ENCODE data around the gene PKN2.

- RRBS, 2 experiments, result no CpG with 5 or more reads among the region's 3 CpGs
Measured at GRCh38 chr1:85274798-85275578, 1.4 kb downstream of the BCL10 start.

GRCh38 chr1:85320032-85320277 lies 43.5 kb upstream of the BCL10 start:
- RRBS, 2 experiments, result no CpG with 5 or more reads among the region's 4 CpGs

GRCh38 chr1:85320278-85321295 lies 44.2 kb upstream of the BCL10 start:
- RRBS, 2 experiments, result no CpG with 5 or more reads among the region's 4 CpGs

DNA sequence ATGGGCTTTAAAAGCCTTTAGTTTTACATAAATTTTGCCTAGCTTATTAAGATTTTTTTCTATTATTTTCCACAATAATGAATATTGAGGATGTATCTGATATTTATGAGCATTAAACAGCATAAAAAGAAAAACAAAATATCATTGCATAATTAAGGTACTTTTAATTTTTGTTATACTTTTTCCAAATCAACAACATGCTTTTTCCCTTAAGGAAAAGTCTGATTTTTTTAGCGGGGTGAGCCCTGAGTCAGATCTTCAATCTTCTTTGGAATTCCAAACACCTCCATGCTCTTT lies 24.9 kb downstream of the DDAH1 start:
- RRBS, 2 experiments, result no CpG with 5 or more reads among the region's 1 CpG

DNA sequence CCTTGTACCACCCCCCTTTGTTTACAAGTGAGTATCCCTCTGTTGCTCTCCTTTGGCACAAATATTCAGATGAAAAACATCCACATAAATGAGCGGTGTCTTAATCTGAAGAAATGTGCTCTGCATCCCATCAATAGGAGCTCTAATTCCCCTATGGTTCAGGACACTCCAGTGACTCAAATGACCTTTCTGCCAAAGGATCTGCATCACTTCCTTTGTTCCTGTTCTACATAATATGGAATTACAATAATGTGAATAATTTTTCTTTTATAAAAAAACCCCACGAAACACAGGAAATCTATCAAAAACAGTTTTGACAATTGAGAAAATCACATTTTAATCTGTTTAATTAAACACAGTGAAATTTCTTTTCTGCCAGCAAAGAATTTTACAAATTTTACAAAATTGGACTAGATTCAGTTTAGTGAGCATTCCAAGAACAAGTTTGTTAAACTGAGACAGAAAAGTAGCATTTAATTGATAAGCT lies 16.5 kb downstream of the DDAH1 start:
- RRBS, 2 experiments, result no CpG with 5 or more reads among the region's 2 CpGs

GRCh38 chr1:85471046-85471353 lies 6.0 kb upstream of the DDAH1 start:
- RRBS, 2 experiments, result no CpG with 5 or more reads among the region's 4 CpGs

- RRBS, 2 experiments, result 1% methylated on average over 36 of the region's 81 CpGs
Measured at GRCh38 chr1:85576780-85577690, 3.5 kb upstream of the CCN1 start.

GRCh38 chr1:85611665-85612229 lies 31.2 kb downstream of the CCN1 start:
- RRBS, 2 experiments, result no CpG with 5 or more reads among the region's 5 CpGs

- RRBS, 2 experiments, result no CpG with 5 or more reads among the region's 12 CpGs
Measured at GRCh38 chr1:85628632-85629542, 48.3 kb downstream of the CCN1 start.

DNA sequence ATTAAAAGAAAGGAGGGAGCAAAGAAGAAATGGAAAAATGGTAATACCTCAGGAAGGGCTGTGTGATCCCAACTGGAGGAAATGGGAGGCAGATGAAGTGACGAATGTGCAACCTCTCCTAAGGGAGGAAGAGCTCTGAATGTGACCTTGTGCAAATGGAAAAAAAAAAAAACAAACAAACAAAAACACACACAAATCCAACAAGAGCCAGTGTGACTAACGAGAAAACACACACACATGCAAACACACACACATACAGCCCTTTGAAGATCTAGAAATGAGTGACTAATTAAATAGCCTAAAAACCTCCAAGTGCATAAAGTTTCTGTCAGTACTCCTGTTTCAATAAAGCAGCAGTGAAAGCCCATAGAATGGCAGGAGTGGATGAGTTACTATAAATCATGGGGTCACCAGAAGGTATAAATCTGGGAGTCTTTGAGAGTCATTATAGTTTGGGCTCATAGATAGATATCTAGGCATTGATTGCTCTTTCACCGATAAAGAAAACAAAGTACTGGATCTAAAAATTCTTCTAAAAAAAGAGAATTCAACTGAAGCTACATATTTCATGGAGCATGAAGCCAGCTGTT lies 49.1 kb downstream of the CCN1 start:
- RRBS, 2 experiments, result no CpG with 5 or more reads among the region's 3 CpGs

- RRBS, 2 experiments, result no CpG with 5 or more reads among the region's 8 CpGs
Measured at GRCh38 chr1:86395347-86395657, 821 bp downstream of the ODF2L start.

- RRBS, 2 experiments, result no CpG with 5 or more reads among the region's 4 CpGs
Measured at GRCh38 chr1:86648123-86648749, 56.1 kb upstream of the SH3GLB1 start.

GRCh38 chr1:87121818-87122173 lies 206.9 kb upstream of the LMO4 start:
- RRBS, 2 experiments, result no CpG with 5 or more reads among the region's 6 CpGs

DNA sequence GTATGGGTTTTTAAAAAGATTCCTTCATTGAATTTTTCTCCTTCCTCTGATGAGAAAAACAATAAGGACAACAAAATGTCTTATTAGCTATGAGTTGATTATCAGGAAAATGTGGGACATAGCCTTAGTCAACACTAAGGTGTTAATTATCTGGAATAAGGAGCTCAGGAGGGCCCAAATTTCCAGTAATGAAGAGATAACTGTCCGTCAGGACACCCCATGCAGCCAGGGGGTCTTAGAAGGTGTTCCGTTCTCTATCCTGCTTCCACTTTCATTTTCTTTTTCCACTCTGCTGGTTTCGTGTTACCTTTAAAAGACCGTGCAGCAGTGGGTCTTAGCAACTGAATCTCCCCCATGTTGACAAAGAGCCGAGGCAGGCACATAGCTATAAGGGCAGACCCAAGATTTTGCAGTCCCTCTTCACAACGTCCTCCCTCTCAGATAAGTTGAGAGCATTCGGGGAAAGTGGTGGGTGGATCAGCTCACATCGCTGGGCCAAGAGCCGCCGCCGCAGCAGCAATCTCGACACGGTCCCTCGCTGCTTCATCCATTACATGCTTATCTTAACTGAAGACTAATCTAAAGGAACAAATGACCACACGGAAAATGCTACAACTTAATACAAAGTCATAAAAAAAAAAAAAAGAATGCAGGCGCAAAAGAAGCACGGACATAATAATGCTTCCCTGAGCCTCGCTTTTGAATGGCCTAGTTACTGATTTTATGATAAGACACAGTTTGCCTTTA lies 355.5 kb downstream of the LMO4 start:
- RRBS, 2 experiments, result no CpG with 5 or more reads among the region's 18 CpGs

GRCh38 chr1:87786729-87787285 lies 458.1 kb downstream of the LMO4 start:
- RRBS, 2 experiments, result no CpG with 5 or more reads among the region's 3 CpGs

DNA sequence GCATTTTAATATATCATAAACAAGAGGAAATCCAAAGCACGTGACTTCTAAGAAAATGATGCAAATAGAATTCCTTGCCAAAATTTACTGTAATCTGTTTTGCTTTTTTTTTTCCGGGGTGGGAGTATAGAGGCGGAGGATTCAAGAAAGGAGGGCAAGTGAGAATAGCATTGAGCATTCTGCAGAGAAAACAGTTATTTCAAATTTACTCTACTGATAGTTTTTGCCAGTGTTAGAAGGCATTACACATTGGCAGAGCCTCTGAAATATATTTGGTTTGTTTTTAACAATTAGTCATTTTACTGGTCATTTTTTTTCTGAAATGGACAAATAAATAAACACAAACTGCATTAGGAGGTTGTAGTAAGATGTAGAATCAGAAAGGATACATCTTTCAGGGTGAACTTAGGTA lies 498.4 kb downstream of the LMO4 start:
- RRBS, 2 experiments, result no CpG with 5 or more reads among the region's 3 CpGs

DNA sequence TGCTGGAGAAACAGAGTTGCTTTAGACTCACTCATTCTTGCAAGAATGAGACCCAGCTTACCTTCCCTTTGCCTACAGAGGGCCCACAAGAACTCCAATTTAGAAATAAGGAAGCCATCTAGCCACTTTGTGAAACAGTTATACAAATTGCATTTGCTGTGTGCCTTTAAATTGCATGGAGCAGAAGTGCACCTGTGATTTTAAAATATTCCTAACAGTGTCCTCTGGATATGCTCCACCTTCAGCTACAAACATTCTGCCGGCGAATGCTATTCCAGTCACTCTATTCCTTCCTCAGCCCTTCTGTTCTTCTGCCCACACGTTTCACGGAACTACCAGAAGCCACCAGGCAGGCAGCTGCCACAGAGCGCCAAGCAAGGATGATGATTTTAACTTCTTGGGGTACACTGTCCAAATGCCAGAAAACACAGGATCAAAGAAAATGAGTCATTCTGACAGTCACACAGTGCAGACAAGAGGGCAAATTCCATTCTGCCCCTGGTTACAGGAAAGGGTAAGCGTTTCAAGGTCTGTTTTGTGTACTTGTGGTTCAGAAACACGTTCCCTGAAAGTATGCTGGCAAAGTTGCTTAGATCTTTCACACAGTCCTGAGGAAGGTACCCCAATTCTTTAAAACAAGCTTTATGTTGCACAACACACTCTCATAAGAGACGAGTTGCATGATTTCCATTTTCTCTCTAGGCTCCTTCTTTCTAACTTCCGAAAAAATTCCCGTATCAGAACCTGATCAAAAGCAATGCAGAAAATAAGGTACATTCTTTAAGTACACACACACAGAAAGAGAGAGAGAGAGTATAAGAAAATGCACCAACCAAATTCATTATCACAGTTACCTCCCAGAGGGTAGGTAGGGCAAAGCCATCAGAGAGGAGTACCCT lies 508.4 kb upstream of the PKN2 start:
- RRBS, 2 experiments, result no CpG with 5 or more reads among the region's 10 CpGs

- RRBS, 2 experiments, result no CpG with 5 or more reads among the region's 2 CpGs
Measured at GRCh38 chr1:88311901-88312481, 372.1 kb upstream of the PKN2 start.

DNA sequence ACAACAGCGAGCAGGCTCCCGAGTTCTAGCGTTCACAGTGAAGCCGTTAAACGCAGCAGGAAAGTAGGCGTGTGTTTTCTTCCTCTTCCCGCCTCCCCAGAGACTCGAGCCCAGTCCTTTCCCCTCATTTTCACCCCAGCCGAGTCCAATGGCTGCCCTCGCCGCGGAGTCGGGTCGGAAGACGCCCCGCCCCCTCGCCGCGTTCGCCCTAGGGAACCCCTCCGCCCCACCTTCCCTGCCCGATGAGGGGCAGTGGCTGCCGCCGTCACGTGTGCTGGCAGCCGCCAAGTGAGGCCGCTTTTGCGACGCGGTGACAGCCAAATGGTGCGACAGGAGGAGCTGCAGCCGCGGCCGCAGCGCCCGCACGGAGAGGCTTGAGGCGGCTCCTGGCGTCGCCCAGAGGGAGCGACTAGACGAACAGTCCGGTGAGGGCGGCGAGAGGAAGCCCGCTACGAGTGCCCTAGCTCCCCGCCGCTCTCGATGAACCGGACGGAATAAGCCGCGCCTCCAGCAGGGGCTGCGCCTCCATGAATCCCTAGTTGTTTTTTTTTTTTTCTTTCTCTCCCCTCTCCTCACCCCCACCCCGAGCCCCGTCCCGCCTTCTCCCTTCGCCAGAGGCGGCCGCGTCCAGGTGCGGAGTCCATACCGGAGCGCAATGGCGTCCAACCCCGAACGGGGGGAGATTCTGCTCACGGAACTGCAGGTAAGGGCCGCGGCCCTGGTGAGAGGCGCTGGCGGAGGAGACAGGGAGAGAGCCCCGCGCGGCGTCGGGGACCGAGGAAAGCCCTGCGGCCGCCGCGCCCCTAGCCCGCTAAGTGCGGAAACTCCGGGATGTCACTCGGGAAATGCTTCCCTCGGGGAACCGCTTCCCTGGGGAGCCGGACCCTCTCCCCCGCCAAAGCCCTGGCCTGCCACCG lies at the start of gene PKN2:
PKN2 (plus strand) TSS at position 348 of the 917 bp plus-strand sequence.
- RRBS, 2 experiments, result 1 to 2% methylated on average over 14 of the region's 92 CpGs

GRCh38 chr1:88990116-88990697 lies 2.2 kb downstream of the KYAT3 start:
- RRBS, 2 experiments, result no CpG with 5 or more reads among the region's 6 CpGs

Measured in bronchial epithelial cell (primary cell).